Gallbladder (tissue), 1 donor: ENCODE results near the genes SRM, MTOR and UBIAD1.

DNA sequence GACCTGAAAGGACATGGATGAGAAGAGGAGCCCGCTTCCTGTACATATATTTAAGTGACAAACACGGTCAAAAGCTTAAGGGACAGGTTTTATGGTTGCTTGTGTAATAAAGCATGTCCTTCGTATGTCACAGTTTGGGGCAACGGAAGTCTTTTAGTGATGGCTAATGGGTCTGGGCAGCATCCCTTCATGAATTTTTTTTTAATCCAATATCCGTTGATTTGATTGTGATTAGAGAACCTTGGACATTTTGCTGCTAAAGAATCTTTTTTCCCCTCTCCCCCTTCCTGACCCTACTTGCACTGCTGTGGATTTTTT lies 30.3 kb upstream of the KIF1B start:
- PRO-cap = no peak

DNA sequence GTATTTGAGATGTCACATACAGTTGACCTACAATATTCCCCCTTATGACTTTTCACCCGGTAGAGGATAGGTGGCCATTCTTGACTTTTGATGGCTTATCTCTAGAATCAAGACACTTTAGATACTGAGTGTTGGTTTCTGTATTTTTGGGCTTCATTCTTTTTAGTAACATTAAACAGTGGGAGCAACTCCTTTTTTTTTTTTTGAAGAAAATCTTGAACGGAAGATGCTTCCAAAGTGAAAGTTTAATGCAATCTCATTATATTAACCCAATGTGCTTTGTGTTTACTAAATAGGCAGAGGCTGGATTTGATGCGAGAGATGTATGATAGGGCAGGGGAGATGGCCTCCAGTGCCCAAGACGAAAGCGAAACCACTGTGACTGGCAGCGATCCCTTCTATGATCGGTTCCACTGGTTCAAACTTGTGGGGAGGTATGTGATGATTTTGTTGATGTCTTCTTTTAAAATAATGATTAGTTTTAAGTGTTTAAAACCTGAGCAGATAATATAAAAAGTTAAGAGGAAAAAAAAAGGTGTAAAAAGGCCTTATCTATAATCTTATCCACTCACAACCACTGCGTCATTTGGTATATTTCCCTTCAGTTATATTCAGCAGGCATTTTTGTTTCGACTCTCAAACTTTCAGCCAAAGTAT lies 74.3 kb upstream of the PGD start:
- PRO-cap = no peak

- PRO-cap = unidirectional peak, plus-strand start at chr1:10475198; unidirectional peak, minus-strand start at chr1:10475392
Measured at GRCh38 chr1:10475063-10475979, 571 bp downstream of the PEX14 start.

DNA sequence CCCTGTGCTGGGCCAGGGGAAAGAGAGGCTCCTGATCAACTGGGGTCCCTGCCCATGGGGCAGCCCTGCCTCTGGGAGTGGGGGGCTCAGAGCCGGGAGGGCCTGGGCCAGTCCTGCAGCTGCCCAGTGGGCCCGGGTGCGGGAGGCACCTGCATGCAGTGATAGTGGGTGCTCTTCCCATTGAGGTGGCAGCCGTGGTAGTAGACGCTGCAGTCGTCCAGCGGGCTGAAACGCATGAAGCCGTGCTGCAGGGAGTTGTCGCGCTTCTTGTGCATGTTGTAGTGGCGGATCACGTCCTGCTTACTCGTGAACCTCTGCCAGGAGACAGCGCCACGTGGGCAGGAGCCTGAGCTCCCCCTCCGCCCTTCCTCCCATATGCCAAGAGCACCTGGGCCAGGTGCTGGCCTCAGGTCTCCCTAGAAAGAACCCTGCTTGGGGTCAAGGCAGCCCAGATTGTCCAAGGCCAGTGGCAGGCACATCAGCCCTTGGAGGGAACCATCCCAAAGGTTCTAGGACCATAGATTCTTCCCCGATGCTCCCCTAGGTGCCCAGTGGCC lies 140.9 kb downstream of the CASZ1 start:
- PRO-cap = no peak

DNA sequence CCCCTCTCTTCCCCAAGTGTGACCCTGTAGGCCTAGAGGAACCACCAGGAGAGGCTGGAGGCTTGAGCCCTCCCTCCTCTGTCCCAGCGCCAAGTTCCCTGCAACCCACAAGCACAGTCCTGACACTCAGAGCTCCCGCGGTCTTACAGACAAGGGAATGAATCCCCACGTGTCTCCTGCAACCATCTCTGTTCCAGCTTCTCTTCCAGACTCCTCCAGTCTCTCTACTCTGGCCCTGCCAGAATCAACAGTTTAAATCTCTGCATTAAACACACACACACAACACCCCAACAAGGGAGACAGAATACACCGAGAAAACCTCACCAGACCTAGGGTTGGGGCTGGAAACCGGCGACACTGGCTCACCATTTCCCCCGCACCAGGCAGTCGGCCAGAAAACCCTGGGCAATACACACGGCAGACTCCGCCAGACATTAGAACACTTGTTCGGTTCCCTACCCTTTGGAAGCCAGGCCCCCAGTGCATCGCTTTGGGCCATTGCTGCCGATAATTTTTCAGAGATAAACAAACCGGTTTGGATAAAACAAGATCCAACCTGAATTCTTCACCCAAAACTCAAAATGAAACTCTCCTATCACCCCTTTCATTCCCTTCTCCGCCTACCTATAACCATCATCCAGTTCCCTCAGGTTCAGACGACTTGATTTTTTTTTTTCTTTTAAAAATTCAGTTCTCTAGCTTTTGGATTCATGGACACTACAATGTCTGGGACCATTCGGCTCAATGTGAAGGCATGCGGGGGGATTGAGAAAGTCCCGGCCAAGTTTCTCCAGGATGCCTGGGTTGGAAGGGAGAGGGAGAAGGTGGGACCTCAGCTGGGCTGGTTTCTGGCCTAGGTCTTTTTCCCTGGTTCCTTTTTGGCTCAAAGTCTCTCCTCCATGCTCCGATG lies 21.5 kb downstream of the CASZ1 start:
- PRO-cap = unidirectional peak, minus-strand start at position 441 of the sequence

- PRO-cap = no peak
Measured at GRCh38 chr1:10784946-10785527, 11.4 kb downstream of the CASZ1 start.

DNA sequence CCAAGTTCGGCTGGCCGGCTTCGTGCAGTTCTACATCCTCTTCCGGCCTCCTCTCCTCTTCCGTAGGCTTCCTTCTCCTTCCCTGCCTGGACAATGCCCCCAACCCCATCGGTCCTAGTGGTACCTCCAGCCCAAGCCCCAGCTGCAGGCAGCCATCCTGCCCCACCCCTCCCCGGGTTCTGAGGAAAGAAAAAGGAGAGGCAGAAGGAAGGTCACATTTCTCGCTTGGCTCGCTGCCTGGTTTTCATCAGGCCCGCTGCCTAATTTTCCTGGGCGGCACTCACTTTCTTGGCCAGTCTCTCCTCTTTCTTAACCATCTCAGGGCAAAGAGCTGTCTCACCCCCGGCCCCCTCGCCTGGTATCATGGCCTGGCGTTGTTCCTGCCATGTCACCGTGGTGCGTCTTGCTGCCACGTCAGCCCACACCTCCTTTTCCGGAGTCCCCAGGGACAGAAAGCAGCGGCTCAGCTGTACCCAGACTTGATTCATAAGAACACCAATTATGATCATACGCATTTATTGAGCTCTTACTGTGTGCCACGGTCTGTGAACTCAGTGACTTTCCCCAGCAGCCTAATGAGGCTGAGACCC lies 26.5 kb upstream of the CASZ1 start:
- PRO-cap = no peak

DNA sequence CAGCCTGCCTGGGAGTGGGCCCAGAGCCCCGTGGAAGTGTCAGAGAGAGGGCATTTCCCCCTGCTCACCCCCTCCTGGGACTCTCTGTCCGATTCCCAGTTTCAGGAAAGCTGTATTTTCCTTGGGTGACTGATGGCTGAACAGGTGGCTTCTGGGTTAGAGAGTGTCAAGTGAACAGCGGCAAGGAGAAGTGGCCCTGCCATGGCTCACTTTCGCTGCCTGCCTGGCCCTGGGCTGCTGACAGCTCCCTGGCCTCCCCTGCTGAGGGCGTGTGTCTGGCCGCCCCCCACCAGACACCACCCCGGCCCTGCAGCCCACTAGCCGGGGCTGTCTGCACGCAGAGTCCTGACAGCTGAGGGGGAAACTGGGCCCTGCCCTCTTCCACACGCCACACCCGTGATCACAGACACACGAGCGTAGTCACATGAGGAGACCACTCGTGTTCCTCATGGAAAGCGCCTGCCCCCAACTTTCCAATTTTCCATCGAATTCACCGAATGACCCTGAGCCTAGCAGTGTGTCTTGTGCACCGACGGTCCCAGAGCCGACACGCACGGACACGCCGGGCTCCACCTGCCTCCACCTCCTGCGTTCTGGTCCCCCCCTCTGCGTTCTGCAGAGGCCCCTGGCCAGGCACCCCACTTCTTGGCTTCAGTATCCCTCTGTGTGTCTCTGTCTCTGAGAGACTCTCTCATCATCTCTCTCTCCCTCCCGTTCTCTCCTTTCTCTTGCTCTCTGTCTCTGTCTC lies 60.6 kb upstream of the CASZ1 start:
- PRO-cap = no peak

DNA sequence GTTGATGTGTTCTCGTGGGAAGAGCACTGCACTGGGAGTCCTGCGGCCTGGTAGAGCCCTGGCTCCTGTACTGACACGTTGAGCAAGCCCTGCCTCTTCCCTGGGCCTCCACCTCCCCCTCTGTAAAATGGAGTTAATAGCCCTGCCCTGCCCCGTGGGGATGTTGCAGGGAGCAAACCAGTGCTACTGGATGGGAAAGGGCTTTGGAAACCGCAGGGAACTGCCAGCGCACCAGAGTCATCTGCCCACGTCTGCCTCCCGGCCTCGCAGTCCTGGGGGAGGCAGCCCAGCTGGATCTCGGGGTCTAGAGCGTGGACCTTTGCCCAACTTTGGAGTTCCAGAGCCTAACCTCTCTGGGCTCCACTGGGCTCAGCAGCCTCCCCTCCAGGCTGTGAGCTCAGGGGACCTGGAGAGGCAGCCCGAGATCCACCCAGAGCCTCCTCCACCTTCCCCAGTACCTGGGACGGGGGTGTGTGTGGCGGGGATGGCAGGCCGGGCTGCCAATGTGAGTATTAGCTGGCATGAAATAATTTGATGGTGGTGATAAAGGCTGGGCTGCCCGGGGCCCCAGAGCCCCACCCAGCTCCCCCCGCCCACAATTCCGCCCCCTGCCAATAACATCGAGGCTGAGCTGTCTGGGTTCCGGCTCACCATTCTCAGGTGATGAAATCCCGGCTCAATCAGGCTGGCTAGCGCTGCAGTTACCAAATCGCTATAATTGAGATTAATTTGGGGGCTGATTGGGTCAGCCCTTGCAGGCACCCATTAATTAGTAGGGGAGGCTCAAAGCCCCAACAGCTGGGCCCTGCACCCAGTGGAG lies 81.8 kb downstream of the C1orf127 start:
- PRO-cap = no peak

DNA sequence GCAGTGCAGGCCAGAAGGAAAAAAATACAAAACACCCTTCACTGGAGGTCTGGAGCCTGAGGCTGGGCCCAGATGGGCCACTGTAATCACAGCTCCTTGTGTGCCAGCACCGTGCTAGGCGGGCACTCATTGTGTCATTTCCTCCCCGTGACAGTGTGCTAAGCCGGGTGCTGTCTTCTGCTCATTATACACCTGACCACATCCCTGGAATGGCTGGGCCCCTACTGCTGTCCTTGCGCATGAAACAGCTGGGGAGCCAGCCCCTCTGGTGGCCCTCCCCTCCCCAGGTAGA lies 78.2 kb downstream of the C1orf127 start:
- PRO-cap = no peak

GRCh38 chr1:10939995-10940536 lies 41.8 kb downstream of the C1orf127 start:
- PRO-cap = no peak

DNA sequence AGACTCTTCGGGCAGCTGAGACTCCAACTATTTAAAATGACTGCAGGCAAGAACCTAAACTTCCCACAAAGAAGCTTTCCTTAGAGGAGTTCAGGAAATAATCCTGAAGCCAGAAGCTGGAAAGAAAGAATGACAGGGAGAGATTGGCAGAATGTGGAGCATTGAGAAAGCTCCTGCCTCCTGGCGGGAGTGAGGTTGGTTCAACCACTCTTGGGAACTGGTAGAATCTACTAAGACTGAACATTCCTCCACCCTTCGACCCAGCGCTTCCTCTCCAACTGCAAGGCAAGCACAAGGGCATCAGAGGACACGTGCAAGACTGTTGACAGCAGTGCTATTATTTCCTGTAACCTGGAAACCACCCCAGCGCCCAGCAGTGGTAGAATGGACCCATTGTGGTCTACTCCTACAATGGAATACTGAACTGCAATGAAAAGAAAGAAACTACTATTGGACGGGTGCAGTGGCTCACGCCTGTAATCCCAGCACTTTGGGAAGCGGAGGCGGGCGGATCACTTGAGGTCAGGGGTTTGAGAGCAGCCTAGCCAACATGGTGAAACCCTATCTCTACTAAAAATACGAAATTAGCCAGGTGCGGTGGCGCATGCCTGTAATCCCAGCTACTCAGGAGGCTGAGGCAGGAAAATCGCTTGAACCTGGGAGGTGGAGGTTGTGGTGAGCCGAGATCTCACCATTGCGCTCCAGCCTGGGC lies 2.4 kb downstream of the C1orf127 start:
- PRO-cap = no peak

DNA sequence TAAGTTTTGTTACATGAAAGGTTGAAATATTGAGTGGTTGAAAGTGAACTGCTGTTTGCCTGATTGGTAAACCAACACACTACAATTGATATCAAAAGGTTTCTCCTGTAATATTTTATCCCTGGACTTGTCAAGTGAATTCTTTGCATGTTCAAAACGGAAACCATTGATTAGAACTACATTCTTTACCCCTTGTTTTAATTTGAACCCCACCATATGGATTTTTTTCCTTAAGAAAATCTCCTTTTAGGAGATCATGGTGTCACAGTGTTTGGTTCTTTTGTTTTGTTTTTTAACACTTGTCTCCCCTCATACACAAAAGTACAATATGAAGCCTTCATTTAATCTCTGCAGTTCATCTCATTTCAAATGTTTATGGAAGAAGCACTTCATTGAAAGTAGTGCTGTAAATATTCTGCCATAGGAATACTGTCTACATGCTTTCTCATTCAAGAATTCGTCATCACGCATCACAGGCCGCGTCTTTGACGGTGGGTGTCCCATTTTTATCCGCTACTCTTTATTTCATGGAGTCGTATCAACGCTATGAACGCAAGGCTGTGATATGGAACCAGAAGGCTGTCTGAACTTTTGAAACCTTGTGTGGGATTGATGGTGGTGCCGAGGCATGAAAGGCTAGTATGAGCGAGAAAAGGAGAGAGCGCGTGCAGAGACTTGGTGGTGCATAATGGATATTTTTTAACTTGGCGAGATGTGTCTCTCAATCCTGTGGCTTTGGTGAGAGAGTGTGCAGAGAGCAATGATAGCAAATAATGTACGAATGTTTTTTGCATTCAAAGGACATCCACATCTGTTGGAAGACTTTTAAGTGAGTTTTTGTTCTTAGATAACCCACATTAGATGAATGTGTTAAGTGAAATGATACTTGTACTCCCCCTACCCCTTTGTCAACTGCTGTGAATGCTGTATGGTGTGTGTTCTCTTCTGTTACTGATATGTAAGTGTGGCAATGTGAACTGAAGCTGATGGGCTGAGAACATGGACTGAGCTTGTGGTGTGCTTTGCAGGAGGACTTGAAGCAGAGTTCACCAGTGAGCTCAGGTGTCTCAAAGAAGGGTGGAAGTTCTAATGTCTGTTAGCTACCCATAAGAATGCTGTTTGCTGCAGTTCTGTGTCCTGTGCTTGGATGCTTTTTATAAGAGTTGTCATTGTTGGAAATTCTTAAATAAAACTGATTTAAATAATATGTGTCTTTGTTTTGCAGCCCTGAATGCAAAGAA lies 10.8 kb downstream of the TARDBP start:
- PRO-cap = no peak

DNA sequence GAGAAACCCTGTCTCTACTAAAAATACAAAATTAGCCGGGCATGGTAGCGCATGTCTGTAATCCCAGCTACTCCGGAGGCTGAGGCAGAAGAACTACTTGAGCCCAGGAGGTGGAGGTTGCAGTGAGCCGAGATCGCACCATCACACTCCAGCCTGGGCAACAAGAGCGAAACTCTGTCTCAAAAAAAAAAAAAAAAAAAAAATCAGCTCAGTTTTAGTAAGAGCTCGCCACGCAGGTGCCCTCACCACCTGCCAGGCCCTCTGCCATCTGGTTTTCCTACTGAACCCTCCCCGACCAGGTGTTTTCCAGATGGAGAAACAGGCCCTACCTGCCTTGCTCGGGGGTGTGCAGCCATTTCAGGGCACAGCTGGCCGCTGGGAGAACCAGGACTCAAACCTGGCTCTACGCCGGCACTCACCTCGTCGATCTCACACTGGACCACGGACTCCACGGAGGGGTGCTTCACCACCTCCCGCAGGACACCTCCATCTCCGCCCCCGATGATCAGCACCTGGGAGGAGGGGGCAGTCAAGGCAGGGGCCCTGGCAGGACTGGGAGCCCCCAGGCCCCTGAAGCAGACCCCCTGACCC lies 1.3 kb downstream of the SRM start:
- PRO-cap = no peak

DNA sequence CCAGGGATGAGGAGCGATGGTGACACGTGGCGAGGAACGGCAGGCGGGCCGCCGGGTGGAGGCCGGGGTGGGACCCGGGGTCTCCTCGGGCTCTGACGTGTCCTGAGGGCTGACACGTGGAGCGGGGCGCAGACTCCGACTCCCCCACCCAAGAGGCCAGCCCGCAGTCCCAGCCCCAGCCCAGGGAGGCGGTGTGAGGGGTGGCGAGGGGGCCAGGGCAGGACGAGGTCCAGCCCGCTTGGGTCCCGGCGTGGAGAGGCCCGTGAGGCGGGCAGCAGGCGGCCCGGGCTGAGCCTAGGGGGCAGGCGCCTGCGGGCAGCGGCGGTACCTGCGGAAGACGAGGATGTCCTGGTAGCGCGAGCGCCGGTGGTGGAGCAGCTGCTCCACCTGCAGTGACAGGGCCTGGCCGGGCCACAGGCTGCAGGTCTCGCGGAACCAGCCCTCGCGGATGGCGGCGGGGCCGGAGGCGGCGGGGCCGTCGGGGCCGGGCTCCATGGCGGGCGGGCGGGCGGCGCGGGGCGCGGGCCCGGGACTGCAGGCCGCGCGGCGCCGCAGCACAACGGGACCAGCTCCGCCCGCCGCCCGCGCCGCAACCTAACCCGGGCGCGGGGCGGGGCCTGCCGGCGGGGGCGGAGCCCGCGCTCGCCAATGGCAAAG lies at the start of gene SRM:
Gene SRM, minus strand, starts transcription at position 570 of the 657 bp plus-strand sequence.
- PRO-cap = bidirectional peak, plus-strand start outside the sequence, minus-strand start at position 596 of the sequence

DNA sequence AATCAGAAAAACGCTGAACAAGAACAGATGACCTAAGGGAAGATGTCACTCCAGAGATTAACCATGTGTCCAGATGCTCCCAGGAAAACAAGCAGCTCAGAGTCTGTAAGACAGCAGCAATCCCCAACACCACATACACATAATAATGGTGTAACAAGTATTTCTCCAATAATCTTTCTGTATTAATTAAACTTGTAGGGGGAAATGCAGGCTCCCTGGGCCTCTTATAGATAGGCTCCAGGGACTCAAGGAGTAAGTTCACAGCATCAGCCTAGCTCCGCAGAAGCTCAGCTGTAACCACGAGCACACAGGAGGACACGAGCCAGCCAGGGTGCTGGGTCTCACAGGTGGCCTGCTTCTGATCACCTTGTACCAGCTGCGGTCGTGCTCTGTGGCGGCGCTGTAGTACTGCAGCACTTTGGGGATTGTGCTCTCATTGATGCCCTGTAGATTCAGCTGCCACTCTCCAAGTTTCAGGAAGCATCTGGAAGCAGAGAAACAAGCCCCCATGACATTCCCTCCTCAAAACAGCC lies 33.1 kb upstream of the EXOSC10 start:
- PRO-cap = no peak

GRCh38 chr1:11157415-11157755 lies 31.8 kb upstream of the ANGPTL7 start:
- PRO-cap = no peak

DNA sequence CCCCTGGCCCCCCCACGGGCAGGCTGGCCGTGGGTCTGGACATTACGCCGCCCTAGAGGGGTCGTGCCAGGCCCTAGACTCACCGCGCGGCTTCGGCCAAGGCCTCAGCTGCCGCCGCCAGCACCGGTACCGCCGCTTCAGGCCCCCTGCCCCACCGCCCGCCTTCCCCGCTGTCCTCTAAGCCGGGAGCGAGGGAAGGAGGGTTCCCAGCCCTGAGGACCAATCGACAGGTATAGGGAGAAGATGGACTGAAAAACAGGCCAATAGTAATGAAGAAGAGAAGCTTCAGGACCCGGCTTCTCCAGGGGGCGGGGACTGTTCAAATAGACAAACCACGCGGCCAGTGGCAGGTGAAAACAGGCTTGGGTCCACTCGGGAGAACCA lies at the start of gene MTOR:
Gene MTOR, minus strand, starts transcription at position 190 of the 384 bp plus-strand sequence.
- PRO-cap = bidirectional peak, plus-strand start outside the sequence, minus-strand start at position 146 of the sequence

- PRO-cap = bidirectional peak, plus-strand start at chr1:11262837, minus-strand start at chr1:11262507; unidirectional peak, plus-strand start at chr1:11262854
Measured at GRCh38 chr1:11262746-11262999, 322 bp upstream of the MTOR start.

DNA sequence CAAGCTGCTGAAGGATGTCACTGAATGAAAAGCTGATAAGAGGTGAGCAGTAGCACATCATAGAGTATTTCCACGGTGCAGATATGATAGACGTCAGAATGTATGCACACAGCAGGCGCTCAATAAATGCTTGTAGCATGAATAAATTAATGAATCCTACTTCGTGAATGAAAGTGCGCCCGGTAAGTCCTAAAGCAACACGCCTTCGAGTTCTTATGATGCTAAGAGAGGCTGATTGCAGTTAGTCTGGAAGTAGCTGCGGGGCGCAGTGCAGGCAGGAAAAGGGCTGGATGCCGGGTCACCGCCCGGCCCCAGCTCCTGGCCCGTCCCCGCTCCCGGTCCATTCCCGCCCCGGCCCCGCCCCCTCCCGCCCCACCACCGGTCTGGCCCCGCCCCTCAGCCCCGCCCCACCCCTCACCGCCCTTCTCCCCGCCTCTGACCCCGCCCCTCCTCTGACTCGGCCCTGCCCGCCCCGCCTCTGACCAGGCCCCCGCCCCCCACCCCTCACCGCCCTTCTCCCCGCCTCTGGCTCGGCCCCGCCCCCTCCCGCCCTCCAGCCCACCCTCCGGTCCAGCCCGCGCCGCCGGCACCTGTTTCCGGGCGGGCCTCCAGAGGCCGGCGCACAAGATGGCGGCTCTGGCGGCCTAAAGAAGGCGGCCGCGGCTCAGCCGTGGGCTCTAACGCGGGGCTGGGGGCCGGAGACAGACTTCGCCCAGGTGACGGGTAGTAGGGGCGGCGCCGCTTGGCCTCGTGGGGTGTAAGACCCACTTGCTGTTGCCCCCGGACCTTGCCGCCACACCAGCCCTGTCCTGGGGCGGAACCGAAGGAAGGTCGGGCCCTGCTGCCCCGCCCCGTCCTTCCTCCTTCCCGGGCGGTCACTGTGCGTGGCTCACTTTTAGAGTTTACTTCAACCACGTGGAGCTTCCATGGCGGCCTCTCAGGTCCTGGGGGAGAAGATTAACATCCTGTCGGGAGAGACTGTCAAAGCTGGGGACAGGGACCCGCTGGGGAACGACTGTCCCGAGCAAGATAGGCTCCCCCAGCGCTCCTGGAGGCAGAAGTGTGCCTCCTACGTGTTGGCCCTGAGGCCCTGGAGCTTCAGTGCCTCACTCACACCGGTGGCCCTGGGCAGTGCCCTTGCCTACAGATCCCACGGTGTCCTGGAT lies at the start of gene UBIAD1:
Gene UBIAD1, plus strand, starts transcription at position 593 of the 1,166 bp plus-strand sequence.
- PRO-cap = bidirectional peak, plus-strand start at position 625 of the sequence, minus-strand start at position 318 of the sequence